ENCODE measurements around a stretch of chr1.

GRCh38 chr1:110083243-110083783, 12.8 kb upstream of the ALX3 start:
- RRBS = no CpG with 5 or more reads among the region's 9 CpGs

GRCh38 chr1:110338138-110338895, 860 bp upstream of the RBM15 start:
- RRBS = under 1% methylated on average over 35 of the region's 73 CpGs

- RRBS = no CpG with 5 or more reads among the region's 20 CpGs
These were observed 7.7 kb downstream of the RBM15 start for GRCh38 chr1:110346589-110347482.

GRCh38 chr1:110385012-110385535, 5.8 kb downstream of the SLC16A4 start:
- RRBS = no CpG with 5 or more reads among the region's 8 CpGs

DNA sequence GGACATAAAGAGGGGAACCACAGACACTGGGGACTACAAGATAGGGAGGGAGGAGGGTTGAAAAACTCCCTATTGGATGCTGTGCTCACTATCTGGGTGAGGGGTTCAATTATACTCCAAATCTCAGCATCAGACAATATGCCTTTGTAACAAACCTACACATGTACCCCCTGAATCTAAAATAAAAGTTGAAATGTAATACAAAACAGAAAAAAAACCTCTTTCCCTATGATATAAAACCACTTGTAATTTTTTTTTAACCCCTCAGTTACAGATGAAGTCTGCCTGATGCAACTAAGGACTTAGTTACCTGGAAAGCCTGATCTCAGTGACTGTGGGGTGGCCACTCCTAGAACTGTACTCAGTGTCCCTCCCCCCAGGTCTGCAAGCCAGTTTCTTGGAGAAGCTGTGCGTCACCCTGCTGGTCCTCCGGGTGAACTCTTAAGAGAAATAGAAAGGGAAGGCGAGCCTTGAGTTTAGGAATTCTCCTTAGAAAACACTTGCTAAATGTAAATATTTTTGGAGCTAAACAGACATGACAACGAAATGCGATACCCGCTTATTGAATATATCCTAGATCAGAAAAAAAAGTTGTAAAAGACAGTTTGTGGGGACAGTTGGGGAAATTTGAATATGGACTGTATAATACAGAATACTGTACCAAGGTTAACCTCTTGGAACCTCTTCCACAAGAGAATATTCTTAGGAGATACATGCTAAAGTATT, 805 bp downstream of the SLC16A4 start:
- RRBS = no CpG with 5 or more reads among the region's 6 CpGs

DNA sequence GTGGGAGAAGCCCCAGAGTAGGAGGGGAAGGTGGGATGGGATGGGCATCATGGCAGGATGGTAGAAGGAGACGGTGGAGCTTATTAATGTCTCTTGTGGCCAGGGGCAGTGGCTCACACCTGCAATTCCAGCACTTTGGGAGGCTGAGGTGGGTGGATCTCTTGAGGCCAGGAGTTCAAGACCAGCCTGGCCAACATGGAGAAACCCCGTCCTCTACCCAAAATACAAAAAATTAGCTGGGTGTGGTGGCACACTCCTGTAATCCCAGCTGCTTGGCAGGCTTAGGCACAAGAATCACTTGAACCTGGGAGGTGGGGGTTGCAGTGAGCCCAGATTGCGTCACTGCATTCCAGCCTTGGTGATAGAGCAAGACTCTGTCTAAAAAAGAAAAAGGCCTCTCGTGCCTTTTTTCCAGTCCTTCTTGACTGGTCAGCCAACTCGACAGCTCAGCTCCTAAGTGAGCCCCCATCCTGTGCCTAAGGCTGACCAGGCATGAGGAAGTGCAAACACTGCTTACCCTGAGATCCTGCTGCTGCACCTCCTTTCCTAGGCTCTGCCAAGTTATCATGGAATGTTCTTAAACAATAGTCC, 10.2 kb upstream of the PROK1 start:
- RRBS = no CpG with 5 or more reads among the region's 5 CpGs

GRCh38 chr1:110634246-110635399, 28.5 kb upstream of the KCNA2 start:
- RRBS = no CpG with 5 or more reads among the region's 8 CpGs

DNA sequence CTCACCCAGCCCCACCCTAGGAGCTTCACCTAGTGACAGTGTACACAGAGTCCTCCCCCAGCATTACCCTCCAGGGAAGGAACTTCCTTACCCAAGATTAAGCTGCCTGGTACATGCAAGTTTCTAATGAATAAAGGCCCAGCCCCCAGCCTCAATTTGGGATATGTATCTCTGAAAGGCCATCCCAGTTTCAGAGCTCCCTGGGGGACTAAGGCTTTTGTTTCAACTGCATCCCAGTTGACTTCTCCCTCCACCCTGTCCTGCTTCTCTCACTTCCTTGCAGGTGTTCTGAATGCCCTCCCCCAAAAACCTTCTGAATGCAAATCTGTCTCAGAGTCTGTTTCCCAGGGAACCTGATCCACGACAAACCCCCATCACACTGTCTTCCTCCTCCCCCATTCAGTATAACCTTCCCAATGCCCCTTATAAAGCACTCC, 97.5 kb upstream of the KCNA3 start:
- RRBS = no CpG with 5 or more reads among the region's 1 CpG

GRCh38 chr1:110786960-110787508, 85.9 kb upstream of the CD53 start:
- RRBS = no CpG with 5 or more reads among the region's 3 CpGs

DNA sequence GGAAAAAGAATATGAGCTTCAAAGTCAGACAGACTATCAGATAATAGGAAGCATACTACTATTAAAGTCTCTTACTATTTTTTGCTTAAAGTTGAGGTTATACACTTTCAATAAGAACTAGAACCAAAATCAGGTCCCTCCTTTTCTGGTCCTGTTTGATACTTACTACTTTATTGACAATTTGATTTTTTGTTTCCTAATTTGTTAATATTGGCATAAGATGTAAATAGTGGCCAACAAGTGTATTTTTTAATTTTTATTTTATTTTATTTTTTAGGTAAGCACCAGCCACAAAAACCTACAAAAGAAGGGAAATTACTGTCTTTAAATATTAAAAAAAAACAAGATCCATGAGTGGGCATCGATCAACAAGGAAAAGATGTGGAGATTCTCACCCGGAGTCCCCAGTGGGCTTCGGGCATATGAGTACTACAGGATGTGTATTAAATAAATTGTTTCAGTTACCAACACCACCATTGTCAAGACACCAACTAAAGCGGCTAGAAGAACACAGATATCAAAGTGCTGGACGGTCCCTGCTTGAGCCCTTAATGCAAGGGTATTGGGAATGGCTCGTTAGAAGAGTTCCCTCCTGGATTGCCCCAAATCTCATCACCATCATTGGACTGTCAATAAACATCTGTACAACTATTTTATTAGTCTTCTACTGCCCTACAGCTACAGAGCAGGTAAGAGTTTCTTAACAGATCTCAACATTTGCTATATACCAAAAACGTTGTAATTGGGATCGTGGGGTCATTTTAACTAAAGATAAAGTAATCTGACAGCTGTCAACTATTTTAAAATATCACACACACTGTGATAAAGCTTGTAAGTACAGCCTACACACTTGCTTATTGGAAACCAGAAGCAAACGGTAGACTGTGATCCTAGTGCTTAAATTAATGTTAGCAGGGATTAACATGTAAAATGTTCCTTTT, 7.6 kb downstream of the CEPT1 start:
- RRBS = no CpG with 5 or more reads among the region's 9 CpGs

DNA sequence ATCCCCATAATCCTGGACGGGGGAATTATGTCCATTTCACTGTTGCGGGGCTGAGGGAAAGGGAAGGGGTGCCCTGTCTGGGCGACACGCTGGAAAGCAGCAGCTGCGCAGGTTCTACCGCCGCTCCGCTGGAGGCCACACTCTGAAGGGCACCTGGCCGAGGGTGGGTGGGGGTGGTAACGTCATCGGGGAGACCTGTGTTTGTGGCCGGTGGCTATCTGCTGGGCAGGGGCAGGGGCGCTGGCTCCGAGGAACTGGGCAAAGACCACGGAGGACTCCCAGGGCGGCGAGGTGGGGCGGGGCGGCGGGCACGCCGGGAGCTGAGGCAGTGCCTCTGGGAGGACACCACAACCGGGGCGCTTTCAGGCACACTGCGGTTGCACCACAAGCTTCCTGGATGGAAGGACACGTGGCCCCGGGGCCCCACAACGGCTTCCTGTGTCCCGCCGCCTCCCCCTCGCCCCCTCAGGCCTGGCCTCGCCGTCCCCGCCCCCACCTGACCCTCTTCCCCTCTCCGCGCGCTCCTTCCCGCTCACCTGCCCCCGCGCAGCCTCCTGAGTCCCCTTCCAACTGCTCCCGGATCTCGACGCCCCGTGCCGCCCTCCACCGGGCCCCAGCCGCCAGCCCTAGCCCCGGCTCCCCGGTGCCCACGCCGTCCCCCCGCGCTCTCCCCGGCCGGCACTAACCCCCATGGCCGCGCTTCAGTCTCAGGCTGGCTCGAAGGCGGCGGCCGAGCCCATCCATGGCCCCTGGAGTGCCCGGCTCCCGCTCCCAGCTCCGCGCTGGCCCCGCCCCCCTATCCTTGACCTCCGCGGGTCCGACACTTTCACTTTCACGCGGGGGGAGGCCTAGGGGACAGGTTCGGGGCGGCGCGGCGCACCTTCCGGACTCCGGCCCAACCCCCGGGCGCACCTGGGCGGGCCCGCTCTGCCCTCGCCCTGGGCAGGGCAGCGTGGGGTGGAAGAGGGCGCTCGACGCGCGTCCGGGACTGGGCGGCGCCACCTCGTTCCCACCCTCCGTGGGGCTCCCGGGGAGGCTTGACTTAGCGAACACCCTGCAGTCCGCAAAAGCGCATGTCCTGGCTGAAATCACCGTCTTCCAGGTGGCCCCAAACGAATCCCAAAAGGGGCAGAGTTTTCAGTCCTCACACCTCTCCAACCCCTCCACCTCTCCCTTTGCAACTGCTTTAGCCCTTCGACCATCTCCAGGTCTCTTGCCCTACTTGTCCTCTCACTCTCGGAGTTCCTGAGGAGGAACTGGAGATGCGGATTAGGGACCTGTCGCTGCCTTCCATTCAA, 3.6 kb upstream of the DENND2D start:
- RRBS = 62% methylated on average over 47 of the region's 104 CpGs

DNA sequence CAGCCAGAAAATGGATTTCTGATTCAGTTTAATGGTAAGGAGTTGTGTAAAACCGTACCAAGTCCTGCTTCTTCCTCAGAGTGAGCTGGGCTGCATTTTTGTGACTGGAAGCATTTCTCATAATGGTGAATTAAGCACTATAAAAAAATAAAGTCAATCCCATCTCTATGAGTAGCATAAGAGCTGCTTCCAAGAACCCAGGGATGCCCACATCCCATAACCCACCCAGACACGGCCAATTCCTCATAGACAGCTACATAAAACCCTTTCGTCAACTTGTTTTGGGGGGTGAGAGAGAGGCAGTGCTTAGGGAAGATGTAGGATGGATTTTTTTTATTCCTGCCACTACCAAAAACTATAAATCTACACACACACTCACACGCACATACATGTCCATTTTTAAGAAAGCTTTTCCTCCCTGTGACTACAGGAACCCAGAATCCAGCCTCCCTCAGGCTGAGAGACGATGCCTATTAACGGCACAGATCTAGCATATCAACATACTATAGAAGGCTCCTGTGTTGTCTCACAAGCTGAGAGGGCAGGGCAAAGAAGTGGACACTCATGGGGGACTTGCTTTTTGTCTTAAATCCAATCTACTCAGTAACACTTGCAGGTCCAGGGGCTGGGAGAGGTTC, 8.3 kb downstream of the WDR77 start:
- RRBS = no CpG with 5 or more reads among the region's 6 CpGs

GRCh38 chr1:111504862-111505287, 1.4 kb upstream of the ADORA3 start:
- RRBS = no CpG with 5 or more reads among the region's 2 CpGs

- RRBS = no CpG with 5 or more reads among the region's 8 CpGs
These were observed 21.7 kb downstream of the RAP1A start for GRCh38 chr1:111641302-111641686.

DNA sequence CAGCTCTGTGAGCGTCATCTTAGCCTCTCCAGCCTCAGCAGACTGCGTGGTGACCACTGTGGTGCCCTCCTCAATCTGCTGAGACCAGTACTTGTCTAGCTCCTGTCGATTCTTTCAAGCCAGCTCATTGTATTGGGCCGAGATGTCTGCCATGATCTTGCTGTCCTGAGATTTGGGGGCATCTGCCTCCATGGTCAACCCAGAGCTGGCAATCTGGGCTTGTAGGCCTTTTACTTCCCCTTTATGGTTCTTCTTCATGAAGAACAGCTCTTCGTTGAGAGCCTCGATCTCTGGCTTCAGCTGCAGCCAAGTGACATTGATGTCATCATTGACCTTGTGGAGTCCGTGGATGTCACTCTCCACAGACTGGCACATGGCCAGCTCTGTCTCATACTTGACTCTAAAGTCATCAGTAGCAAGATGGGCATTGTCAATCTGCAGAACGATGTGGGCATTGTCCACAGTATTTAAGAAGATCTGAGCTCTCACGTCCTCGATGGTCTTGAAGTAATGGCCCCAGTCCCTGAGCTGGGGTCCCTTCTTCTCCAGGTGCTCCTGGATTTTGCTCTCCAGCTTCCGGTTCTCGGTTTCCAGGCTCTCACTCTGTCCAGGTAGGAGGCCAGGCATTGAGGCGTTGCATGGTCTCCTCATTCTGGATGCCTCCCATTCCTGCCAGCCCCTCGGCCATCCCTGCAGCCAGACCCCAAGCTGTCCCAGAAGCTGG, 29.3 kb downstream of the RAP1A start:
- RRBS = no CpG with 5 or more reads among the region's 14 CpGs

- RRBS = no CpG with 5 or more reads among the region's 8 CpGs
These were observed 3.3 kb downstream of the INKA2 start for GRCh38 chr1:111735877-111736356.

DNA sequence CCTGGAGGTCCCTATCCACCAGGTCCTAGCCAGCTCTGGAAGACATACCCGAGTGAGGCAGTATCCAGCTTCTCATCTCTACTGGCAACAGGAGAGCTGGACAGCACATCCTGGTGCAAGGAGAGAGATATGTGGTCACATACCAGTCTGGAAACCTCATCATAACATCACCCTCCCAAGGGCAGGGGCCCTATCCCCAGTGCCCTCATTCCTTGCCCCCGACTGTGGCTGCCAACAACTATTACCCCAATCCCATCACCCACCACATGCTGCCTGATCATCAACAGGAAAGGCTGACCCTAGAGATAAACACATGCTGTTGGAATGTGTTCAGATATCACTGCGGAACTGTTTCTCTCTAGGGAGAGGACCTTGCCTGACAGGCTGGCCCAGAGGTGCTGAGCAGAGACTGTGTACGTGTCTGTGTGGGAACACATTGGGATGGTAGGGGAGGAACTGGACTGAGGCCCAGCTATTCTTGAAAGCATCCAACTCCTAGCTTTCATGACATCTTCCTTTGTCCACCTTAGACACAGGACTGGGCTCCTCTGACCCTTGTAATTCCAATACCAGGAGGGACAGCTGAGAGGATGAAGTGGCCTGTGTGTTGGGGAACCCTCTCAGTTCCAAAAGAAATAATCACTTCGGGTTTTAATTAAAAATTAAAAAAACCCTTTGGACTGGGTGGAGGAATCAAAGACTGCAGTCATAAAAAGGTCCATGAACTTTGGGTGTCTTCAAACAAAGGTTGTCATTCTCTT, 4.6 kb upstream of the INKA2 start:
- RRBS = no CpG with 5 or more reads among the region's 5 CpGs

DNA sequence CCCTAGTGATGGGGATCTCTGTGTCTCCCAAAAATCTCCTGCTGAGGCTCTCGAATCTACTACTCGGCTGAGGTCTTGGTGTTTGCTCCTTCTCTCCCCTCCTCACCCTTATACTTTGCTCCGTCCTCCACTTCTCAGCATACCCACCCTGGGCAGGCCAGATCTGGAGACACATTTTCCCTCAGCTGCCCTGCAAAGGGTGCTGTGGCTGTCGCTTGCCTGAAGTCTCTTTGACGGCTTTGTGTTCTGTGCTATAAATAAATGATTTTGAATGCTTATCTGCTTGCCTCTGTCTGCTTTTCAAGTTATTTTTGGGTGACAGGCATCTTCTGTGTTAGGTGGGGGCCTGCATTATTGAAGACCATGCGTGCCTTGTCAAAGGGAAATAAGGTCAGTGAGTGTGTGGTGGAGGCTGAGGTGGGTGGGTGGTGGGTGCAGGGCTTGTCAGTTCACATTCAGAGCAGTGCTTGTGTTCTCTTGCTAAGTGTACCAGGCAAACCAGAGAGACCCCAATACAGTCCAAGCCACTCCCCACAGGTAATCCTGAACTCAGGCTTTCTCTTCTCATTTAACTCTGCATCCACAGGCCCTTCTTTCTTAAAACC, 66.9 kb upstream of the KCND3 start:
- RRBS = no CpG with 5 or more reads among the region's 6 CpGs

GRCh38 chr1:112264644-112264941, 131.4 kb upstream of the CTTNBP2NL start:
- RRBS = no CpG with 5 or more reads among the region's 2 CpGs

All from HTR-8/SVneo (cell line).